Frontal cortex (tissue), 2 donors: ENCODE results near the gene UMPS.

DNA sequence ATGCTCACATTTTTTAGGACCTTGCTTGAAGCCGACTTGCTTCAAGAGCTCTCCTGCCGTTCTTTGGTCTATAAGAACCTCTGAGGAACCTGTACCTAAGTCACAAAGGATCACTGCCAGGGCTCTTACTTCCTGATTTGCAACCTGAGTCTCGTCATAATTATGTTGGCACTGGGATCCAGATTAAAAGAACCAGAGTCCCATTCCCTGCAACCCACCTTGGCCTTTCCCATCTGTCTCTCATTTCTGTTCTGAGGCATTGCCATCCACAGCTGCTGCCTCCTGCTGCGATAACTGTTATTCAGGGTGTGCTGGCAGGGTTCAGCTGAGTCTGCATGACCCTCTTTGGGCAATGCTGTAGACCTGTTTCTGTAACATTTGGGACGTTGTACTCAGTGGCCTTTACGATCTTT is 131.0 kb upstream of the UMPS start:
- RAMPAGE, long total RNA: no peak

DNA sequence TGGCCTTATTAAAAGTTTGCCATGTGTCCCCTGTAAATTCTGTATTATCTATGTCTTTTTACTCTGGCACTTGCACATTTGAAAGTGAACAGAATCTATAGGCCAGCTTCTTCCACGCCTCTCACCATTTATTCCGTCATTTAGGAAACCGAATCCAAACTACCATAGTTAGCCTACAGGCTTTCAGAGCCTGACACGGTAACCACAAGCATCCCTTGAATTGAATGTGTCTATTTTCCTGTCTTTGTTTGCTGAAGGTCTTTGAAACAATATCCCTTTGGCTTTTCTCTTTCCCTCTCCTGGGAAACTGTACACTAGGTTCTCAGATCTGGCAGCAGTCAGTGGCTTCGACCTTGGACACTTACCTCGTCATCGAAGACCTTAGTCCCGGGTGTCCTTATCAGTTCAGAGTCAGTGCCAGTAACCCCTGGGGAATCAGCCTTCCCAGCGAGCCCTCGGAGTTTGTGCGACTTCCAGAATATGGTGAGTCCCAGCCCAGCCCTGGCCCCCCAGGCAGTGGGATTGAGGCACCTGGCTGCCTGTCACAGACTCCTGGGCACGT is 30.6 kb upstream of the UMPS start:
- RAMPAGE, long total RNA: no peak

- RAMPAGE, long total RNA: no peak
Observed at GRCh38 chr3:124700113-124700520, 30.1 kb upstream of the UMPS start.

DNA sequence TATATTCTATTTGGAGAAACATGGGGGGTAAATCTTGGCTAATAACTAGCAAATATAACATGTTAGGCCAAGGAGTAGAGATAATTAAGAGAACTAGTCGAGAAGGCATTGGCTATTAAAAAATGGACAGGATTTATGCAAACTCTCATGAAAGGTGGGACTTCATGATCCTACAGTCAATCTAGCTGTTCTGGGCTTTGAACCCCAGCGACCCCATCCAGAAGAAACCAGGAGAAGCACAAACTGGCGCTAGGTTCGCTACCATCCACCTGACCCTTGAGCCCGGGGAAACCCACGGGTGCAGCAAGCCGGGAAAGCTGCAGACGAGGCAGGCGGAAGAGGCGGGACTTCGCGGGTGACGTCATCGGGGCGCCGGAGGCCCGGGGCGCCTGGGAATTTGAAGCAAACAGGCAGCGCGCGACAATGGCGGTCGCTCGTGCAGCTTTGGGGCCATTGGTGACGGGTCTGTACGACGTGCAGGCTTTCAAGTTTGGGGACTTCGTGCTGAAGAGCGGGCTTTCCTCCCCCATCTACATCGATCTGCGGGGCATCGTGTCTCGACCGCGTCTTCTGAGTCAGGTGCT is at the start of gene UMPS:
Gene UMPS, plus strand, starts transcription at position 404 of the 584 bp plus-strand sequence.
- RAMPAGE, long total RNA: start-site peak on the plus strand centred at position 402 of the sequence, 38 bp wide, 222 and 60 reads in 2 replicates

GRCh38 chr3:124761164-124761917 is 31.1 kb downstream of the UMPS start:
- RAMPAGE, long total RNA: no peak

GRCh38 chr3:124779682-124780185 is 49.5 kb downstream of the UMPS start:
- RAMPAGE, long total RNA: no peak

DNA sequence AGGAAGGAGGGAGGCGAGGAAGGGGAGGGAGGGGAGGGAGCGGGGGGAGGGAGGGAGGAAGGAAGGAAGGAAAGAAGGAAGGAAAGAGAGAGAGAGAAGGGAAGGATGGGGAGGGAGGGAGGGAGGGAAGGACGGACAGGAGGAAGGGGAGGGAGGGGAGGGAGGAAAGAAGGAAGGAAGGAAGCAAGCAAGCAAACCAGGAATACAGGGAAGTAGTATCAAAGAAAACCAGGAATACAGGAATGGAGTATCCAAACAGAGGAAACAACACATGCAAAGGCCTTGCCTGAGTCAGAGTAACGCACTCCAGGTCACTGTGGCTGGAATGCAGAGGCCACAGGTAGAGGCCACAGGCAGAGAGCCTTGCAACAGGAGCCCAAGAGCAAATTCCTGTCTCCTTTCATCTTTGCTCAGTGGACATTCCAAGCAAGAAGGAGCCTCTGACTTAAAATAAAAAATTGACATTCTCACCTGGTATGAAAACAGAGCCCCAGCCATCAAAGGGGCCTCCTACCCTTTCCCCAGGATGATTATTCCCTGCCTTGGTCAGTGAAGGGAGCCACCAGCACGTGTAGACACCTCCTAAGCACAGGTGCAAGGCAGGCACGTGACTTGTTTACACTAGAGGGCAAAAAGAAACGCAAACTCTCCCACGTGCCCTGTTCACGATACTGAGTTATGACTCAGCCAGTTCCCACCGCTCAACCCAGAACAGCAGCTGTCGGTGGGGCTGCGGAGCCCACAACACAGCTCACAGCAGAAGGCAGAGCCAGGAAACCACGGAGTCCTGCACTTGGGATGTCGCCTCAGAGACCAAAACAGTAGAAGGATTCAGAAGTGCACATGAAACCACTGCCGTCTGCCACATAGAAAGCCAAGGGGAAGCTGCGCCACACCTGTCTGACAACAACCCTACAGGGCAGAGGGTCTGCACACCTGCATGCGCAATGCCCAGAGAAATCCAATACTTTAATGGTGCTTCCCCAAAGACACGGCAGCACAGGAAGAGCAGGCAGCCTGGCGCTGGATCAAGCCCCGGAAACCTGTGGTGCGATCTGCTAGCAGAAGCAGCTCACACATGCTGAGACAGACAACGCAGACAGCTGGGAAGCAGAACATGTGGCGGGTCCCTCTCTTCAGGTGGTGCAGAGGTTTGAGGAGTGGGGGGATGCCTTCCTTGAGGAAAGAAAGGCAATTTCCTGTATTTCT is 52.2 kb downstream of the ITGB5 start:
- RAMPAGE, long total RNA: no peak

DNA sequence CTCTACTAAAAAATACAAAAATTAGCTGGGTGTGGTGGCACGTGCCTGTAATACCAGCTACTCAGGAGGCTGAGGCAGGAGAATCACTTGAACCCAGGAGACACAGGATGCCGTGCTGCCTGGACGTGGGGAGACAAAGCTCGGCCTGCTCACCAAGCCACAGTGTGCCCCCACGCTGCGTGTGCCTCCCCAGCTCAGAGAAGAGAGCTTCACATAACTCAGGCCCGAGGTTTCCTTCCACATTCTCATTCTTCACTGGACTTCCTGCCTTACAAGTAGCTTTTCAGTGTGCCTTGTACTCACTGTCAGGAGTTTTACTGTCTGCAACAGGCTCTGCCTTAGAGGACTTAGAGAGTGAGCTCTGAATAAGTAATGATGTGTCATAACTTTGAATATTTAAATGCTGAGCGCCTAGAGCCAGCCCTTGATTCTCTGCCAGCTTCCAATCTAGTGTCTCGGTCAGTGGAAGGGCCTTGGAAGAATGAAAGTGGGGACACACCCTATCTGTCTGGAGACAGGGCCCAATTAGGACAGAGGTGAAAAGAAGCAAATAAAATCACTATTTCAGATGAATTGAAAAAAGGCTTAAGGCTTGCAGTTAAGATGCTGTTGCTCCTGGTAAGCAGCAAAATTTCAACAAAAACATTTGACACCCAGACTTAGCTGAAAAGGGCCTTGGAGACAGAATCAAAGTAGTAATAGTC is 41.7 kb downstream of the ITGB5 start:
- RAMPAGE, long total RNA: no peak

DNA sequence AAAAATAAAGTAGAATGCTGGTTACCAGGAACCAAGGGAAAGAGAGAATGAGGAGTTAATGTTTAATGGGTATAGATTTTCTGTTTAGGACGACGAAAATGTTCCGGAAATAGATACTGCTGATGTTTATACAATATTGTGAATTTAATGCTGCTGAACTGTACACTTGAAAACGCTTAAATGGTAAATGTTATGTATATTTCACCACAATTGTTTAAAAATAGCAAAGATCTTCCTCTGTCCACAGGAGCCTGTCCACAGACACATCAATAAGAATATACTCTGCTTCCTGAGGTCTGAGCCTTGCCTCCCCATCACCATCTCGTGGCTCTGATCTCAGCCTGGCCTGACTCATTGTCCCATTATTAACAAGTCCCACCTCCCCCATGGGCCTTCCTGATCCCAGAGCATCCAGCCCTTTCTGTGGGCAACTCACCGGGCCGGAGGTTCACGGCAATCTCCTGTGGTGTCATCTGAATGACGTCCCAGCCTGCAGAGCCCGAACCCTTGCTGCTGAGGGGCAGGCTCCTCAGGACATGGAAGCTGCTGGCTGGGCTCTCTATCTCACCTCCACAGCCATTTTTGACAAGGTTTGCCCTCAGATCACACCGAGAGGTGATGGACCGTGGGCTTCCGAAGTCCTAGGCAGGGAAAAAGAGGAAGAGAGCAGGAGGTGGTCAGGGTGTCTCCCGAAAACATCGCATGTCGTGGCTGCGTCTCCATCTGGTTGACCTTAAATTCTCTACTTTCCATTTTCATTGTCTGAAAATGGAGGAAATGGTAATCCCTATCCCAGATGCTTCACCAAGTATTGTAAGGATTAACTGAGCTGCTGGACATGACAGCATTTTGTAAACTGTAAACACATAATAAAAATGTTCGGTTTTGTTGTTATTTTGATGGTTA is 28.1 kb downstream of the ITGB5 start:
- RAMPAGE, long total RNA: no peak

DNA sequence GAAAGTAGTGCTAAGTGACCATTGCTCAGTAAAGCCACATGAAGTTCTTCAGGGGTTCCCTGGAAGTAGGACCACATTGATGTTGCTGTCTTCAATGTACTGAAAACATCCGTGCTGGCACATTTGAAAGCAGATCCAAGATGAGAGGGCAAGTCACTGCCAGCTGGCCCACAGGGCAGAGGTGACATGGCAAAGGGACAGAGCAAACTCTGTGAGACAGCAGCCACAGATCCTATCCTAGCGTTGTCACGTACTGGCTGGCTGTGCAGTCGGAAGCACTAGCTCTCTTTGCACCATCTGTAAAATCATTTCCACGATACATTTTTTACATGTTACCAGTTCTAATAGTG is 13.8 kb downstream of the MUC13 start:
- RAMPAGE, long total RNA: no peak

DNA sequence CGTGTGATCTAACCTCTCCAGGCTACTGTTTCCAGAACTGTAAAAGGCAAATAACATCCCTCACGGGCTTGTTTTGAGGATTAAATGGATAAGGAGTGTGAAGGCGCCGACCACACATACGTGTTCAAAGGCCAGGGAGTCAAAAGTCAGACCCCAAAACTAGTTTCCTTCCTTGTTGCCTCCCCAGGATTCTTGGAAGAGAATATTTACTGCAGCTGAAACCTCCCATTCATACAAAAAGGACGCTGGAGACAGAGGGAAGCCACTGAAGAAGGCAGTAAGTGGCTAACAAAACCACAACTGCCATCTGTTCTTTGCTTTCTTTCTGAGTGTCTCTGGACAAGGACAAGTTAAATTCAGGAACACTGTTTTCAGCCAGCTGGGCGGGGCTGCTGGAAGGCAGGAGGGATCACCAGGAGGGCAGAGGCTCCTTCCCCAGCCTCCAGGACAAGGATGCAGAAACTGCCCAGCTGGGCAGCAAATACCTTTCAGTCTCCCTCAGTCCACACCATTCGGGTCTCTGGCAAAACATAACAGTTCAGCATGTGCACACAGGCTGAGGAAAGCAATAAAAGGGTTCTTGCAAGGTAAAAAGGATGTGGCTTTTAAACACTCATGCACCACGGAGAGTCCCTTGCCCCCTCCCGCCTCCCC is 4.2 kb downstream of the HEG1 start:
- RAMPAGE, long total RNA: no peak

DNA sequence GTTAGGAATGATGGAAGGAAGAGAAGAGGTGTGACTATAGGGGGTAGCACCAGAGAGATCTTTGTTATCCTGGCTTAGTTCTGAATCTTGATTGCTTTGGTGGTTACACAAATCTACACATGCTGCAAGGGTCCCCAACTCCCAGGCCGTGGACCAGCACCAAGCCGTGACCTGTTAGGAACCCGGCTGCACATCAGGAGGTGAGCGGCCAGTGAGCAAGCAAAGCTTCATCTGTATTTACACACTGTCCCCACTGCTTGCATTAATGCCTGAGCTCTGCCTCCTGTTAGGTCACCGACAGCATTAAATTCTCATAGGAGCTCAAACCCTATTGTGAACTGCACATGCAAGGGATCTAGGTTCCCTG is 71.9 kb downstream of the ZNF148 start:
- RAMPAGE, long total RNA: no peak

- RAMPAGE, long total RNA: no peak
Observed at GRCh38 chr3:125310592-125311162, 64.4 kb downstream of the ZNF148 start.

- RAMPAGE, long total RNA: no peak
Observed at GRCh38 chr3:125370189-125370682, 4.9 kb downstream of the ZNF148 start.

DNA sequence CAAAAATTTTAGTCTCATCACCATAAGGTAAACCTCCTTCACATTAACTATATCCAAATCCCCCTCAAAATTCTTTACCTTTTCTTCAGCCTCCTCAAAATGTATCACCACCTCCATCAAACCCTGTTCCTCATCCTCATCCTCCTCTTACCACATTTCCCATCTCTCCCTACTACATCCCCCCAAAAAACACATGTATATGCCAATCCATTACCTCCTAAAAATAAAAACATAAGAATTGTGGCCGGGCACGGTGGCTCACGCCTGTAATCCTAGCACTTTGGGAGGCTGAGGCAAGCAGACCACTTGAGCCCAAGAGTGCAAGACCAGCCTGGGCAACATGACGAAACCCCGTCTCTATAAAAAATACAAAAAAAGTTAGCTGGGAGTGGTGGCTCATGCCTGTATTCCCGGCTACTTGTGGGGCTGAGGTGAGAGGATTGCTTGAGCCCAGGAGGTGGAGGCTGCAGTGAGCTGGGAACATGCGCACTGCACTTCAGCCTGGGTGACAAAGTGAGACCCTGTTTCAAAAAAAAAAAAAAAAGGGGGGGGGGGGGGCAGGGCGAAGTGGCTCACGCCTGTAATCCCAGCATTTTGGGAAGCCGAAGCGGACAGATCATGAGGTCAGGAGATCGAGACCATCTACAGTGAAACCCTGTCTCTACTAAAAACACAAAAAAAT is 4.2 kb downstream of the ZNF148 start:
- RAMPAGE, long total RNA: no peak

DNA sequence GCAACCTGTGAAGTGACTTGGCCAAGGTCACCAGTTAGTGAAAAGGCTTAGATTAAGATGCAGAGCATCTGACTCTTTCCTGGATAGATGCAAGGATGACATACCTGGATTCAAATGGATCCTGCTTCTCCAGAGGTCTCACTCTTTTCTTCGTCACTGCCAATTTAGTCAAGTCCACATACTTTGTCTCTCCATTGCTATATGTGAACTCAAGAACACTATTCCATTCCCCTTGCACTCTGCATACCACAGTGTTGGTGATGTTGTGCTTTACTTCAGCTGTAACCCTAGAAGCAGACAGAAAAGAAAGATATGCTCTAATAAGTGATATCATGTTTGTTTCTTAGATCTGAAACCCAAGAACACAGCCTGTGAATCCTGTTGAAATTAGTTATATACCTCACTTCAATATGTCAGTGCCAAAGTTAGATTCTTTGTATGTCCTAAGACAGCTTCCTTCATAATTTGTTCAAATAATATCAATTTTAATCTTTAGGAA is 18.4 kb upstream of the SNX4 start:
- RAMPAGE, long total RNA: no peak

GRCh38 chr3:125596589-125597275 is 1.4 kb upstream of the OSBPL11 start:
- RAMPAGE, long total RNA: no peak

- RAMPAGE, long total RNA: no peak
Observed at GRCh38 chr3:125774538-125774952, 179.2 kb upstream of the OSBPL11 start.

- RAMPAGE, long total RNA: no peak
Observed at GRCh38 chr3:125822207-125822806, 146.7 kb upstream of the ROPN1B start.

- RAMPAGE, long total RNA: no peak
Observed at GRCh38 chr3:125862611-125863413, 106.2 kb upstream of the ROPN1B start.